SEM (cell line): ENCODE results near the genes TUBGCP4 and TP53BP1.

DNA sequence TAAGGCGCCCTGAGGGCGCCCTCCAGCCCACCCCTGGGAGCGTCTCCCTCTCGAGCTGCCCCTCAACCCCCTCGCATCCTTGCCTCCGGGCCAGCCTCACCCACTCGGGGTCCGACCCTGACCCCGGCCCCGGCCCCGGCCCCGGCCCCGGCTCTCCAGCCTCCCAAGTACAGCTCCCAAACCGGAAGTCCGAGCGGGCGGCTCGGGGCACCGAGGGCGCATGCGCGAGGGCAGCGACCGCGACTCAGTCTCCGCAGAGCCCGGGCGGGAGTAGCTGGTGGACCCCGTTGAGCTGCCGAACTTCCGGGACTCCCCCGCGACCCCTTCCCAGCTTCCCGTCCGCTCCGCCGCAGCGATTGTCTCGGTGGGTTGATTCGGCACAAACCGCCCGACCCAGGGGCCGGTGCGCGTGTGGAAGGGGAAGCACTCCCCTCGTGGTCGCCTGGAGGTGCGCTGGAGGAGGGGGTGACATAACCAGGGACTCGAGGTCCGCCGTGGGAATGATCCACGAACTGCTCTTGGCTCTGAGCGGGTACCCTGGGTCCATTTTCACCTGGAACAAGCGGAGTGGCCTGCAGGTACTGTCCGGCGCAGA, at the start of gene TUBGCP4:
Gene TUBGCP4 (plus strand): TSS at position 247 of the 595 bp plus-strand sequence.
- PRO-cap: bidirectional peak, plus-strand start at position 247 of the sequence, minus-strand start at position 188 of the sequence; bidirectional peak, plus-strand start at position 380 of the sequence, minus-strand start at position 358 of the sequence; bidirectional peak, plus-strand start at position 471 of the sequence, minus-strand start at position 413 of the sequence

- PRO-cap: bidirectional peak, plus-strand start at chr15:43493331, minus-strand start at chr15:43493156
Measured at GRCh38 chr15:43492611-43493642, at the start of gene TP53BP1. Gene TP53BP1, minus strand, starts transcription at chr15:43493156.

DNA sequence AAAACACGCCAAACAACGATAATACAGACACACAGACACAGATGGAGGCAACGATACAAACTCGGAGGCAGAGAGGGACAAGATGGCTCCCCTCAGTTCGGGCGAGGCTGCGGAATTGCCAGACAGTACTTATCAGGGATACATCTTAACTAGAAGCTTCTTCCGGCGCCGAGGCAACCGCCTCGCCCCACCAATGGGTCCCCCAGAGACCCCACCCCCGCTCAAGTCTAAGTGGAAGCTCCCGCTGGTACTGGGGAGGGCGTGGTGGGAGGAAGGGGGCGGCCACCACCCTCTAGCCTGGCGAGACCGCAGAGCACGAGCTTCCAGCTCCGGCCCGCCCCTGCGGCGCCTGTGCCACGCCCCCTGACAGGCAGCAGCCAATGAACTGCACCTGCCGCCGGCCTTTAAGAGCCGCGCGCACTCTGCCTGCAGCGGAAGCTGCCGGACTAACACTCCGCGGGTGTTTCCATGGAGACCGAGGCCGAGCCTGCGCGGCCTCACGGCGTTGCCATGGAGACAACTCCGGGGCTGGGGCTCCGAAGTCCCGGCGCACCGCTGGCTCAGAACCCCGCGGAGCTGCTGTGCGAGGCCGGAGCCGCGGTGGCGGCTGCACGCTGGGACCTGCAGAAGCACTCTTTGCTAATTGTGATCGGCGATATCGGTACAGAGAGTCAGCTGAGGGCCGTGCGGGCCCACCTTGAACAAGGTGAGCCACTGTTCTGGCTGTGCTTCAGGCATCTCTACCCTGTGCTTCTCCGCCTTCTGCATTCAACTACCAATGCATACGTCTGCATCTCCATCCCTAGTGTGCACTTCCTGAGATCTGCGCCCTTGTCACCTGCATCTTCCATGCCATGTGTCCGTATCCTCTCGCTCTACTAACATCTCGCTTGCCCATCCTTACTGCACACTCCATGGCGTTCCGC, 6.6 kb upstream of the MAP1A start:
- PRO-cap: bidirectional peak, plus-strand start at position 563 of the sequence, minus-strand start at position 317 of the sequence

DNA sequence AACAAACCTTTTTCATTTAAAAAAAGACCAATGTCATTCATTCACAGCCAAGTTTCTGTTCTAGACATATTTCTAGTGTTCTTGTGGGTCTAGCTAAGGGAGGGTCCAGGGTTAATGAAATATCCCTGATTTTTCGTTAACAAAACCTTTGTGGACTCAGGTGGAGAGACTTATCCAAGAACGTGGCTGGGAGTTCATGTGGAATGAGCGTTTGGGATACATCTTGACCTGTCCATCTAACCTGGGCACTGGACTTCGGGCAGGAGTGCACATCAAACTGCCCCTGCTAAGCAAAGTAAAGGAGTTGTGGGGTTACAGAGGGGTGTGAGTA, 4.2 kb downstream of the CKMT1B start:
- PRO-cap: no peak

- PRO-cap: bidirectional peak, plus-strand start at chr15:43747033, minus-strand start at chr15:43747104
Measured at GRCh38 chr15:43746958-43747519, 801 bp downstream of the PDIA3 start.

GRCh38 chr15:43879219-43880229, 52.7 kb downstream of the WDR76 start:
- PRO-cap: no peak

- PRO-cap: no peak
Measured at GRCh38 chr15:44301225-44301658, 12.7 kb downstream of the GOLM2 start.

- PRO-cap: bidirectional peak, plus-strand start at chr15:44427215, minus-strand start at chr15:44427052; bidirectional peak, plus-strand start at chr15:44427618, minus-strand start at chr15:44427435
Measured at GRCh38 chr15:44426954-44427494, 405 bp upstream of the CTDSPL2 start.

DNA sequence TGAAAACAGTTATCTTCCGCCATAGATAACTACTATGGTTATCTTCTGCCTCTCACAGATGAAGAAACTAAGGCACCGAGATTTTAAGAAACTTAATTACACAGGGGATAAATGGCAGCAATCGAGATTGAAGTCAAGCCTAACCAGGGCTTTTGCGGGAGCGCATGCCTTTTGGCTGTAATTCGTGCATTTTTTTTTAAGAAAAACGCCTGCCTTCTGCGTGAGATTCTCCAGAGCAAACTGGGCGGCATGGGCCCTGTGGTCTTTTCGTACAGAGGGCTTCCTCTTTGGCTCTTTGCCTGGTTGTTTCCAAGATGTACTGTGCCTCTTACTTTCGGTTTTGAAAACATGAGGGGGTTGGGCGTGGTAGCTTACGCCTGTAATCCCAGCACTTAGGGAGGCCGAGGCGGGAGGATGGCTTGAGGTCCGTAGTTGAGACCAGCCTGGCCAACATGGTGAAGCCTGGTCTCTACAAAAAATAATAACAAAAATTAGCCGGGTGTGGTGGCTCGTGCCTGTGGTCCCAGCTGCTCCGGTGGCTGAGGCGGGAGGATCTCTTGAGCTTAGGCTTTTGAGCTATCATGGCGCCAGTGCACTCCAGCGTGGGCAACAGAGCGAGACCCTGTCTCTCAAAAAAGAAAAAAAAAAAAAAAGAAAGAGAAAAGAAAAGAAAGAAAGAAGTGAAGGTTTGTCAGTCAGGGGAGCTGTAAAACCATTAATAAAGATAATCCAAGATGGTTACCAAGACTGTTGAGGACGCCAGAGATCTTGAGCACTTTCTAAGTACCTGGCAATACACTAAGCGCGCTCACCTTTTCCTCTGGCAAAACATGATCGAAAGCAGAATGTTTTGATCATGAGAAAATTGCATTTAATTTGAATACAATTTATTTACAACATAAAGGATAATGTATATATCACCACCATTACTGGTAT, 1.3 kb downstream of the B2M start:
- PRO-cap: bidirectional peak, plus-strand start at position 382 of the sequence, minus-strand start at position 323 of the sequence

GRCh38 chr15:45130387-45130743, 571 bp downstream of the DUOX1 start:
- PRO-cap: no peak

GRCh38 chr15:45162229-45163280, 25.2 kb downstream of the SHF start:
- PRO-cap: no peak

GRCh38 chr15:45403124-45404069, 1.3 kb downstream of the SPATA5L1 start:
- PRO-cap: unidirectional peak, minus-strand start at chr15:45403304

DNA sequence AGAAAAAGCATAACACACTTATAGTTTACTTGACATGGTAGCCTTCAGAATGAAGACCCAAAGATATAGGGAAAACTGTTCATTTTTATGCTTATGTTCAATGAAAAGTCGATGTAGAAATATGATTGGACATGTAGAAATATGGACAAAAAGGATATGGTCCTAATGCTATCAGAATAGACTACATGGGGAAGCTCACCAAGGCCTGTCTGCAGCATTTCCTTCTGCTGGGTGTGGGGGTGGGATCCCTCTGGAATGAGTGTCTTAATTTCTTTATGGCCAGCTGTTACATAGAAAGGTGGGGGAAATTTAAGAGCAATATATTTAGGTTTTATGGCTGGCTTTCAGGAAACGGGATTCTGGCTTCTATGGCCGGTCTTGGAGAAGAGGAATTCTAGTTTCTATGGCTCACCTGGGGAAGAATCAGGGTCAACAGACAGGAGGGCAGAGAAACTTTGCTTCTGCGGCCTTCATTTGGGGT, 4.7 kb downstream of the C15orf48 start:
- PRO-cap: no peak

- PRO-cap: no peak
Measured at GRCh38 chr15:45449309-45449574, 18.8 kb downstream of the C15orf48 start.

GRCh38 chr15:45454322-45455181, 24.1 kb downstream of the C15orf48 start:
- PRO-cap: no peak

DNA sequence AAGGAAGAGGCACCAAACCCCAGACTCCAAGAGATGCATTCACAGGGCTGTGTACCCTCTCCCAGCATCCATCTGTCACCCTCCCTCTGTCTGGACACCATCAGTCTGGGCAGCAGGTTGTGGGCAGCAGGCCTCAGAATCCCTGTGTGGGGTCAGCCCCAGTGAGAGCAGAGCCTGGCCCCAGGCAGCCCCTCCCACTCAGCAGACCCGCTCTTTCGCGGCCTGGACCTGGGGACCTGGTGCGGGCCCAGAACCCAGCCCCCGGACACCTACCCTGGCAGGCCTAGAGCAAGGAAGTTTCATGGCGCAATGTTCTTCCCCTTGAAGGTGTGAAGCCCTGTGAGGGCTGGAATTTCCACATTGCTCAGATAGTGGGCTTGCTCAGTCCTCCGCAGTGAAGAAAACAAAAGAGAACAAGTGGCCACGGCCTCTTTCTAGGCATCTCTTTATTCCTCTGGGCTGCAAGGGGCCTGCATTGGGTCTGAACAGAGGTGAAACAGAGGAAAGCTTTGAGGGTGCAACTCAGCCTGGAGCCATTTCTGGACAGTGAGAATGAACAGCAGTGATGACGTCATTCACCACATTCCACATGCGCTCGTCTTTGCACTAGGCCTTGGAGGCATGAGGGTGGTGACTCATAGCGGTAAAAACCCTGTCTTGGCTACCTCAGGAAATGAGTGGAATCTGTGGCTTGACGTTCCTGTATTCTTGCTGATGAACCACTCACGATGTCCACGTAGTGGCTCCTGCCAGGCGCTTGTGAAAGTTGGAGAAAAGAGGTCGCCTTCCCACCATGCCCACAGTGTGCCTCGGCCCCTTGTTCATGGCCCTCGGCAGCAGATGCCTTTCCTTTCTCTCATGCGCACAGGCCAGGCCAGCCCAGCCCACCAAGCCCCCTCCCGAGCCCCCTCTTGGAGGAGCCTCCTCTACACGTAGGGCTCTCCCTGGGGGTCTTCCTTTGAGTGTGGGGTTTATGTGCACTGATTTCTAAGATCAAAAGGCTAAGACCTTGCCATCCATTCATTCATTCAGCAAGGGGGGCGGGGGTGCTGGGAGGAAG, 26.1 kb downstream of the C15orf48 start:
- PRO-cap: unidirectional peak, plus-strand start at position 703 of the sequence

GRCh38 chr15:46440176-46440504, 805.3 kb downstream of the SQOR start:
- PRO-cap: no peak

- PRO-cap: no peak
Measured at GRCh38 chr15:47401433-47401892, 315.8 kb upstream of the SEMA6D start.

GRCh38 chr15:47722252-47722511, 4.9 kb downstream of the SEMA6D start:
- PRO-cap: no peak

DNA sequence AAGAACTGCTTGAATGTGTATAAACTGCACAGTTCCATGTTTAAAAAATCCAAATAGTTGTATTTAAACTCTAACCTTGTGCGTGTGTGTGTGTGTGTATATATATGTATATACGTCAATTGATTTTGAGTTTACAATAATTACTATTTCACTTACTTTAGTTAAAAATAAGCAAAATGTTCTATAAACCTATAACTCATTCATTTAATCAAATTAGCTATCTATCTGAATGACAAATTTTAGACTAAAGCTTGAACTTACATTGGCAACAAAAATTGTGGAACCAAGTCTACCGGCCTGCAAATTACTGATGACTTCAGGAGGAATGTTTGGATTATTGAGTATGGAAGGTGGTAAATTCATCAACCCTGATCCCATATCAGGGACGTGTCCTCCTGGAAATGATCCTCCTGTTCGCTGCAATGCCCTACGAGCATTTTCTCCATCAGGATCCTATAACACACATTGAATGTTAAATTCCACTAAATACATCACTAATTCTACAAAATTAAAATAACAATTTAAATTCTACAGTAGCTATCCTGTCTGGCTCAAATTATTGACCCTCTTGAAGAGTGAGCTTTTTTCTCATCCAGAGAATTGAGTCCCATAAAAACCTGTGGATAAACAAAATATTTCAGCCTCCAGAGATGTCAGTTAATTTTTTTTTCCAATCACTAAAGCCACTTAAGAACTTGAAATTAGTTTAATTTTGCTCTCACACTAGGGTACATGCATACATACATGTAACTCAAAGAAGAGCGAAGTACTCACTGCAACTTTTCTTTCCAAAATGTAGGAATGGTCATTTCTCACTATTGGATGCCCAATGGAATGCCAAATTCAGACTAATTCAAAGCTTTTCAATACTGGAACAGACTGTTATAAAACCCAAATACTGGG, 18.5 kb downstream of the MYEF2 start:
- PRO-cap: no peak